ENCODE measurements around the gene IDI1.

DNA sequence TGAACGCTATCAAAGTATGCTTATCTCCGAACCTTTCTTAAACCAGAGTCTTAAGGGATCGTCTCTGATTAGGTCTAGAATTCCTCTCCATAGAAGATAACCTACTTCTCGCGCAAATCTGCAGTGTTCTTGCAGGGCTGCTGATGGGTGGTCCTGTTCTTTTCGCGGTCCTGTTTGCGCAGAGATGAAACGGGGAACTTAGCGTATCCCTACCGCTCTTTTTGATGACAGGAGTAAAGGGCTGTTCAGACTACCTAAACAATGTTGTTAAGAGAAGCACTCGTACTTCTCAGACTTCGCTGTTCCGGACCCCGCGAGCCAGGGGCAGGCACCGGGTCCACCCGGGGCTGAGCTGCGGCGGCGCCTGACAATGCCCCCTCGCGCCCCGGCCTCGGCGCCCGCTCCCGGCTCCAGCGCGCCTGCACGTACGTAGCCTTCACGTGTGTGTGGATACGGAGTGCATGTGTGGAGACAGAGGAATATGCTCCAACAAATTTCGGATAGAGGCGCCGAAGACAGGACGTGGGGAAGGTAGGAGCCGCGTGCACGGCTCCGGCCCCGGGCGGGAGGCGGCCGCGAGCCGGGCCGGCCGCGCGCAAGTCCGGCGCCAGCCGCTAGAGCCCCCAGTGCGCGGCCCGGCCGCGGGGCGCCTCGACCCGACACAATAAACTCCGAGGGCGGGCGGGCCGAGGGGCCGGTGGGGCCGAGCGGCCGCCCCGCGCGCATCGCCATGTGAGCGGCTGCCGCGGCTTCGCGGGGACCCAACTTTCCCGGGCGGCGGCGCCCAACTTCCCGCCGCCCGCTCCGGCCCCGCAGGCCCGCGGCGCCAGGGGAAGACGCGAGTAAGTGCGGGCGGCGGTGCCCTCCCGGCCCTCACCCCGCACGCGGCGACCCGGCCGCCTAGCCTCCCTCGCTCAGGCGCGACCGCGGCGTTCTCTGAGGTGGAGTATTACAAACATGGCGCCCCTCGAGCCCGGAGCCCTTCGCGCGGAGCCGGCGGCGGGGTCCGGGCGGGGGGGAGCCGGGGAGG lies 578 bp upstream of the ZMYND11 start:
- PRO-cap: unidirectional peak, plus-strand start at position 123 of the sequence; unidirectional peak, plus-strand start at position 292 of the sequence; unidirectional peak, plus-strand start at position 492 of the sequence; unidirectional peak, plus-strand start at position 626 of the sequence; bidirectional peak, plus-strand start at position 667 of the sequence, minus-strand start at position 663 of the sequence; bidirectional peak, plus-strand start outside the sequence, minus-strand start at position 938 of the sequence
- RAMPAGE, long total RNA, 4 experiments: start-site peak on the plus strand in 1 of 4 experiments, centred at position 461 of the sequence, 11 reads per replicate

DNA sequence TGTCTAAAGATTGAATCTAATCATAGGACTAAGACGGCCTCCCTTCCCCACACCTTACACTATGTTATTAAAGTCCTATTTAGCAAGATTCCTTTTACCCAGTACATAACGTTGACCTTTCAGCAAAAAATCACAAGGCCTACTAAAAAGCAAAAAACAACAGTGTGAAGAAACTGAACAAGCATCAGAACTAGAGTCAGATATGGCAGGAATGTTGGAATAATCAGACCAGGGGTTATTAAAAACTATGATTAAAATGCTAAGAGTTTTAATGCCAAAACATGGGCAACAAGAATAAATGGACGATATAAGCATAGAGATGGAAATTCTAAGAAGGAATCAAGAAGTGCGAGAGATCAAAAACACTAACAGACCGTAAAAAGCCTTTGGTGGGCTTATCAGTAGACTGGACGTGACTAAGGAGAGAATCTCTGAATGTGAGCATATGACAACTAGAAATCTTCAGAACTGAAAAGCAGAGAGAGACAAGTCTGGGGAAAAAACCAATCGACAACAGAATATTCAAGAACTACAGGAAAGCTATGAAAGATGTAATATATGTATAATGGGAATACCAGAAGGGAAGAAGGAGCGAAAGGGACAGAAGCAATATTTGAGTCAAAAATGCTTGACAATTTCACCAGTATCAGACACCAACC lies 34.1 kb downstream of the ZMYND11 start:
- PRO-cap: no peak
- RAMPAGE, long total RNA, 4 experiments: no peak in any of the 4 experiments

GRCh38 chr10:182409-183086 lies 47.3 kb downstream of the ZMYND11 start:
- PRO-cap: no peak
- RAMPAGE, long total RNA, 4 experiments: no peak in any of the 4 experiments

DNA sequence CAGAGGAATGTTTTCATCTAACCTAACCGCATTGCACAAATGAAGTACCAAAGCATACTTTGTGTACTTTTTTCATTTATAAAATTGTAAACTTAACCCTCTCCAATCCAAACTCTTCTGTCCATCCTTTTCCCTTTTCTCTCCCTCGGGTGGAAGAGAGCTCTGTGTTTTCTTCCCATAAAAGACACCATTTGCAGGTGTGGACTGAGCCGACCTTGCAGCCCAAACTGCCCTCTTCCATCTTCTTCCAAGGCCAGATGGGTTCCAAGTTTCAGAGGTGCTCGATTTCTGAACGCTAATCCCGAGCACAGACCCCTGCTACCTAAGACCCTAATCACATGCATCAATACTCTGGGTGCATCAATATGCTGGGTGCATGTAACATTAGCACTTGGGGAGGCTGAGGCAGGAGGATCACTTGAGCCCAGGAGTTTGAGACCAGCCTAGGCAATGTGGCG lies 158.7 kb downstream of the ZMYND11 start:
- PRO-cap: no peak
- RAMPAGE, long total RNA, 4 experiments: no peak in any of the 4 experiments

- PRO-cap: no peak
- RAMPAGE, long total RNA, 4 experiments: no peak in any of the 4 experiments
Observed at GRCh38 chr10:422086-423069, 267.1 kb downstream of the DIP2C start.

DNA sequence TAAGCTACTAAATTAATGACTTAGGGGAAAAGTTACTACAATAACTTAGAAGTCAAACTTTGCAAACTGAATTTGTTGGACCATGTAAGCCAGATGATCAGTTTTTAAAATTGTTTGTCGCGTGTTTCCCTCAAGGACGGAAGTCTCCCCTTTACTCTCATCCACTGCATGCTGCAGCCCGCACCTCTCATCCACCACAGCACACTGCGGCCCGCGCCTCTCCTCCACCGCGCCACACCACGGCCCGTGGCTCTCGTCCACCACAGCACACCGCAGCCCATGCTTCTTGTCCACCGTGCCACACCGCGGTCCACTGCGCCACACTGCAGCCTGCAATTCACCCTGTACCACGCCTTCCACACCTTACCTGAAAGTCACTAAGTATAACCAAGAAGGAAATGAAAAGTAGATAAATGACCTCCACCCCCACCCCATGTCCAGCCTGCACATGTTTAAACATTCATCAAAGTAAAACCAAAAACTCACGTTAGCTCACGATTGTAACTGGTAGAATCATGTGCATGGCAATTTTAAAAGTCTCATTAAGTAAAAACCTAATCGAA lies 176.1 kb downstream of the DIP2C start:
- PRO-cap: no peak
- RAMPAGE, long total RNA, 4 experiments: no peak in any of the 4 experiments

DNA sequence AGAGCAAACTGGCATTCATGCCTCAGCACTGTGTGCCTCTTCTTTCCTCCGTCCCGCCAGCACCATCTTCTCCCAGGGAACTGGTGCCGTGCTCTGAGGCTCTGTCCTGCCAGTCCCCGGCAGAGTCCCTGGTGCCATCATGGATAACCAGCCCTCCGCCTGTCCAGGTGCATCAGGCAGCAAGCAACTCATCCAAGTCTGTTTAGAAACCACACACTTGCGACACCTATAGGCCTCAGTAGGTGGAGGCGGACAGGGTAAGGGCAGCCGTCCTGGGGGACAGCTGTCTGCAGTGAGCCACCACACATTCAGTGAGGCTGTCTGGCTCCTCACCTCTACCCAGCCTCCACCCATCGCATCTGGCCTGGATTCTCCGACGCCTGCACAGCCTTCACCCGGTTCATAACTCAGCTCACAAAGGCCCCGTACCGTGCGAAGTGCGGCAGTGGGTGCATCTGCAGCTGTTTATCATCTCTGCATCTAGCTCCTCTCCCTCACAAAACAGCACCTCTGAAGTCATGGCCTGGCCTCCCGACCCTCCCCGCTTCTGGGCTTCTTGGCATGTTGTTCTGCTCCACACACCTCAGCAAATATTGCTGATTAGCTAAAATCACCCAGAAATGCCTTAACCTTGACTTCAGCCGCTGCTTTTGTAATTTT lies 162.6 kb downstream of the DIP2C start:
- PRO-cap: no peak
- RAMPAGE, long total RNA, 4 experiments: no peak in any of the 4 experiments

DNA sequence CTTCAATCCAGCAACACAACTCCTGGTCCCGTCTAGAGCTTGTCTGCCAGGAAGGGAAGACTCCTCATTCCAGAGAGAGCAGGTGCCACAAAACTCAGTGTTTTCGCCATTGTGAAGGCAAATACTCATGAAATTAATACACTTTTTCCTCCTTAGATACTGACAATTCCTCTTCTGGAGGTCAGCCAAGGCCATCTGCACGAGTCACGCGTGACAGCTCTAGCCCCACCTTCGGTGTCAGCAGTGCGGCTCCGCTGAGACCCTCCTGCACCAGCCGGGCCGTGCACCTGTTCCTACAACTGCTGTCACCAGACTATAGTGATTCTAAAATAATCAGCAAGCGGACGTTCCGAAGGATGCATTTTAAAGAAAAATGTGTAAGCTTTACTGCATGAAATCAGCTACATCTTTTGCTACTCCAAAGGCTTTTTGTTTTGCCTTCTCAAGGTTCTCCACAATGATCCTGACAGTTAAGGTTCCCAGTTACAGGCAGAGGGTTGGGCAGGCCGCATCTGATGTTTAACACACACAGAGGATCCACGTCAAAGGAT lies 127.7 kb downstream of the DIP2C start:
- PRO-cap: no peak
- RAMPAGE, long total RNA, 4 experiments: no peak in any of the 4 experiments

DNA sequence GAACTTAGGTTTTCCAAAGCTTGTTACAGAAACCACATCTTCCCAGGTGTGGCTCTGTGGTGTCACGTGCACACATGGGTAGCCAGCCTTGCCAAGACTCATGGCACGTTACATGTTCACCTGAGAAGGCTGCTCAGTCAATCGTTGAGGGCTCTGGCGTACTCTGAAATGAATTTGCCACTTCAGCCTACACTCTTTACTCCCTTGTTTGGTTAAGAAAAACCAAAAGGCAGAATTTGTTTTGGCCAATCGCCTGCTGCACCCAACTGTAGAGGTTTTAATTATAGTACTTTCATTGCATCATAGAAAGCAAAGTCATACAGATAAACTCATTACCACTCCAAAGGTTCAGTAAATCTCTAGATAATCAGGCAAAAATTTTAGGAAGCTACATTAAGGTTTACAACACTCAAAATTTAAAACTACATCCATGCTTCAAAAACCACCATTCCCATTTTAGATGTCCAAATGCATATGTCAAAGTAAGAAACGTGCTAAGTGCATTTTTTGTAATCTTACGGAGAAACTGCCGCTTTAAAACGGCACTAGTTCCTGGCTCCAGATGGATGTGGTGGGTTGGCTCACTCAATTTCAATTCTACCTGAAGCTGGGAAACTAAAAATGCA lies 88.5 kb downstream of the DIP2C start:
- PRO-cap: unidirectional peak, minus-strand start at position 169 of the sequence
- RAMPAGE, long total RNA, 4 experiments: no peak in any of the 4 experiments

GRCh38 chr10:828424-829144 lies 102.9 kb downstream of the LARP4B start:
- PRO-cap: no peak
- RAMPAGE, long total RNA, 4 experiments: no peak in any of the 4 experiments

DNA sequence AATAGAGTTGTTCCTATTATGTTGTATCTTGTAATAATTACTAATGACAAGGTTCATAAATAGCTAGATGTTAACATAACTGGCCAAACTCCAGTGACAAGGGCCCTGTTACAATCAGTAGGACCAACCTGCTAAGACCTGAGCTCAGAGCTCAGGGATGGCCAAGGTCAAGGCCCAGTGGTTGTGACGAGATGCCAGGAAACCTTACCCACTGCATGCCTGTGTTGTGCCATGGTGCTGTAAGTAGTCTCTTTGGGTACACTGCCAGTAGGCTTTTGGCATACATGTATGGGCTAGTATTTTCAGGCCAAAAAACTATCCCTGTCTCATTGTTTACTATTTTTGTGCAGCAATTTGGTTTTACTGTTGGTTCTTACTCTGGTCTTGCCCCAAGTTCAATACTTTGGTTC lies 7.9 kb upstream of the IDI2 start:
- PRO-cap: no peak
- RAMPAGE, long total RNA, 4 experiments: no peak in any of the 4 experiments

DNA sequence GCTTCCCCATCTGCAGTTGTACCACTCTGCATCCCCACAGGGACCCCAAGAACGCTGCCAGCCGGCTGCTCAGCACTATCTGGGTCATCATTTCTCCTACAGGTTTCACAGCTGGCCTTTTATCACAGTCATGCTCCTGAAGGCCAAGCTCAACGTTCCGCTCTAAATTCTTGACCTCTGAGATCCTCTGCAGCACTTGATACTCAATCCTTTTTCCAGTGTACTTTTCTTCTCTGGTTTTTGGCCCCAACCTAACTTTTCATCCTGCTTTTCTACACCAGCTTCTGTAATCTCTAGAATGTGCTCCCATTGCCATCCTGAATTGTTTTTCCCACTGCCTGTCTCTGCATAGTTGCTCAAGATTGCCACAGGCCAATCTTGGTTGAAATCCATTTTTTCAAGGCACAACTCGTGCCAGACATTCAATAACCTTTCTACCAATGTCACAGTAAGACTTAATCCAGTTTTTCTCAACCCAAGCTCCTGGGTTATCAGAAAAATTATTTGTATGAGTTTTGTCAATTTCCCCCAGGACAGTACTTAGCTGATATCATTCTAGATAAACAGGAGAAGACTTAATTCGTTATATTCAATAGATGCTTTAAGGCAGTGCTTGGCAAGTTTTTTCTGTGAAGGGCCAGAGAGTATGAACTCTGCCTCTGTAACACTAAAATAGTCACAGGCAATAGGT lies 4.5 kb downstream of the IDI1 start:
- PRO-cap: no peak
- RAMPAGE, long total RNA, 4 experiments: no peak in any of the 4 experiments

GRCh38 chr10:1048827-1048983 lies 214 bp downstream of the IDI1 start:
- PRO-cap: bidirectional peak, plus-strand start at chr10:1049095, minus-strand start at chr10:1048886
- RAMPAGE, long total RNA, 4 experiments: start-site peak on the minus strand in 4 of 4 experiments, at chr10:1048883-1048957 at its widest, 181 to 2,297 reads per replicate

GRCh38 chr10:1048984-1050114 lies at the start of gene IDI1:
TSS of gene IDI1 (minus strand) at chr10:1049119.
- PRO-cap: bidirectional peak, plus-strand start at chr10:1049095, minus-strand start at chr10:1048886; bidirectional peak, plus-strand start at chr10:1049483, minus-strand start at chr10:1049357; bidirectional peak, plus-strand start at chr10:1049913, minus-strand start at chr10:1049766
- RAMPAGE, long total RNA, 4 experiments: start-site peak on the plus strand in 2 of 4 experiments, at chr10:1049051-1049595 at its widest, 7 to 37 reads per replicate; start-site peak on the minus strand in 2 of 4 experiments, at chr10:1049307-1049390 at its widest, 17 to 19 reads per replicate

GRCh38 chr10:1096263-1097097 lies 40.3 kb downstream of the WDR37 start:
- PRO-cap: no peak
- RAMPAGE, long total RNA, 4 experiments: no peak in any of the 4 experiments

- PRO-cap: no peak
- RAMPAGE, long total RNA, 4 experiments: no peak in any of the 4 experiments
Observed at GRCh38 chr10:1098990-1099461, 42.8 kb downstream of the WDR37 start.

GRCh38 chr10:1120424-1121323 lies 64.5 kb downstream of the WDR37 start:
- PRO-cap: no peak
- RAMPAGE, long total RNA, 4 experiments: no peak in any of the 4 experiments

DNA sequence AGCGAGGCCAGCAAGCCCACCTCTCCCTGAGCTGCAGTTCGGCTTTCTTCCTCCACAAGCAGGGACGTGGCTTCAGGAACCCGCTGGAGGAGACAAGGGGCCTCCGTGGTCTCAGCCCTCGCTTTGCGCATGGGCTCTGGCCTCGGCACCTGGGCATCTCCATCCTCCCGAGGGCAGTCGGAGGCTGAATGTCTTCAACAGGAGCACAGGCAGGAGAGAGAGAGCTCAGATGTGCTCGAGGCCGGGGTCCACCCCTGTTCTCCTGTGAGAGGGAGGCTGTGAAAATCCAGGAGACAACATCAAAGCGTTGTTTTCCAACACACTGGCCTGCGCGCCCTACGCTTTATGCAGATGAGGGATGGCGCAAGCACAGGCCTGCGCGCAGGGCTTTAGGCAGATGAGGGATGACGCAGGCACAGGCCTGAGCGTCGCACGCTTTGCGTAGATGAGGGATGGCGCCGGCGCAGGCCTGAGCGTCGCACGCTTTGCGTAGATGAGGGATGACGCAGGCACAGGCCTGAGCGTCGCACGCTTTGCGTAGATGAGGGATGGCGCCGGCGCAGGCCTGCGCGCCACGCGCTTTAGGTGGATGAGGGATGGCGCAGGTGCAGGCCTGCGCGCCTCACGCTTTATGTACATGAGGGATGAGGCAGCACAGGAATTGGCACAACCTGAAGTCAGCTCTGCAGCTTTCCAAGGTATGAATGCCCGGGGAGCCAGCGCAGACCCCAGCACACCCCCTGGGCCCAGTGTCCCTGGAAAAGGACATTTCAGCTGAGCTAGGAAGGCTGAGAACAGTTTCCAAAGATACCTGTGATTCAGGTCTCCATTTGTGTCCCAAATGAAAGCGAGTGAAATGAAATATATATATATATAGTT lies 103.3 kb downstream of the WDR37 start:
- PRO-cap: no peak
- RAMPAGE, long total RNA, 4 experiments: no peak in any of the 4 experiments

DNA sequence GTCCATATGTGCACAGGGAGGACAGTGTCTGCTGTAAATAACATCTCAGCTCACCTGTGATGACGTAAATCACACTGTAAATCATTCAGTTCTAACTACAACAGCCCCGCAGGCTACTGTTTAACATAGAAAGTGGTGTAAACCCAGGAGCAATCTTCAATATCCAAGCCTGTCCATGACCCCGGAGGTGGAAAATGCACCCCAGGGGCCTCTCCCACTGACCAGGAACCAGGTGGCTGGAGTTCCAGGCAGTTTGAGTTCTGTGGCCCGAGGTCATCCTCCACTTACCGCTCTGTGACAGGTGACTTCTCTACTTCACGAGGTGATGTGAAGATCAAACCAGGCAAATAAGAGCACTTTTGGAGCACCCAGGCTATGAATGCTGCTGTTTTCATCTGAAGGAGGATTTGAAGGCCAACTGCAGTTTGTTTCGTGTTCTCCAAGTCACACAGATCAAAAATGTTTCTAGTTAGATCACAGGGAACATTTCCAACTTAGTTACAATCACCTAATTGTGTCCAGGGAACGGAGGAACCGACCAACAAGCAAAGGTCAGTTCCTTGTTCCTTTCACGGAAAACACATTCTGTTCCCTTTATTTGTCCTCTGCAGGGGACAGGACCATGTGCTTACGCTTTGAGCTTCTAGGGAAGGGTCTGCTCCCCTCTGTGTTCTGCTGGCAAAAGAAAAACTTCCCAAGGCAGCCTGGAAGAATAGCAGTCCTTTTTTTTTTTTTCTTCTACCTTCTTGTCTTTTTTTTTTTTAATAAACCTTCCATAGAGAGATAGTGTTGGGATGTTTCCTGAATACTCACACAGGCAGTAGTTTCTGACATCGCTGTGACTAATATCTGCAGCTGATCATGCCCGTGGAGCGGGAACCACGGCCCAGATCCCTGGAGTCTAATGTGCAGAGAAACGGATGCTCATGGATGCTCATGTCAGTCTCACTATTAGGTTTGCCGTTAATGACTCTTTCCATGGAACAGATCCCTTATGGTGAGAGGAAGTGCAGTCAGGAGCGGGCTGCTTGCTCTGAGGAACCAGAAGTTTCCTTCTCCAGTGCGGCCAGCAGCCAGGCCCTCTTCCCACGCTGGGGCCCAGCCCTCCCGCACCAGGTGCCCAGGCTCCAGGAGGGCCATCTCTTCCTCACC lies 132.1 kb downstream of the WDR37 start:
- PRO-cap: unidirectional peak, minus-strand start at position 409 of the sequence
- RAMPAGE, long total RNA, 4 experiments: no peak in any of the 4 experiments

GRCh38 chr10:1240181-1240724 lies 184.1 kb downstream of the WDR37 start:
- PRO-cap: no peak
- RAMPAGE, long total RNA, 4 experiments: no peak in any of the 4 experiments